Mesenteric fat pad (tissue), 1 donor: ENCODE data around the gene UBASH3A.

DNA sequence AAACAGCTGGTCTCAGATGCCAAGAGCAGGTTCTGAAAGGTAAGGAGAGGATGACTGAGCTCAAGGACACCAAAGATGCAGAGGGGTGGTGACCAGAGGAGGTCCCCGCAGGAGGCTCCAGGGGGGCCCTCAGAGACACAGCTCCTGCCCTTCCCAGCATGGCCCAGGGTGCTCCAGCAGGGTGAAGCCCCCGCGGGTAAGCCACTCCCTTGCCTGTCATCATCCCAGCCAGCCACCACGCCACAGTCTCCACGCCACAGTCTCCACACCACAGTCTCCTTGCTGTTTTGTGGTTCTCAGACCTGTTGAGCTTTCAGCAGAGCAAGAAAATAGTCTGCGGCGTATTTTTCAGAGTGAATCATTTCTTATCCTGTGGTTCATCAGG, 25.9 kb upstream of the ABCG1 start:
- PRO-cap = no peak

- PRO-cap = no peak
Observed at GRCh38 chr21:42219624-42220097, 721 bp downstream of the ABCG1 start.

- PRO-cap = no peak
Observed at GRCh38 chr21:42235558-42236584, 16.9 kb downstream of the ABCG1 start.

DNA sequence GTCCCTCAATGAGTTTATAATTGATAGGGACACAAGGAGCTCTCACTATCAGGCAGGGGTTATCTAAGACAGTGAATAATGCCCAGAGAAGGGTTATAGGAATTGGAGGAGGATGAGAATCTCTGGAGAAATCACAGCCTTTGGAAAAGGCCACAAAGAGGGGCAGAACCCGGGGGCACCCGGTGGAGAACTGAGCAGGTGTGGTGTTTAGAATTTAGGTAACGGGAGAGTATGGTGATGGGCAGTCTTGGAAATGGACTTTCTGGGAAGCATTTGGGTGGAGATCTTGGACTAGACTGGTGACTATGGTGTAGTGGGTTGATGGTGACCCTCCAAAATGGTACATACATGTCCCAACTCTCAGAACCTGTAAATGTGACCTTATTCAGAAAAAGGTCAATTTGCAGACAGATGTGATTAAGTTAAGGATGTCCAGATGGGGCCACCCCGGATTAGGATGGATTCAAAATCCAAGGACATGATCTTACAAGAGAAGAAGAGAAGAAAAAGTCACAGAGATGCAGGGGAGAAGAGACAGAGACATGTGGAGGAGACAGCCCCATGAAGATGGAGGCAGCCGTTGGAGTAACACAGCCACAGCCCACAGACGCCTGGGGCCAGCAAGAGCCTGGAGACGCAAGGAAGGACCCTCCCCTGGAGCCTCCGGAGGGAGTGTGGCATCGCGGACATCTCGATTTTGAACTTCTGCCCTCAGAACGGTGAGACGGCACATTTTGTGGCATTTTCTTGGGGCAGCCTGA, 28.5 kb downstream of the ABCG1 start:
- PRO-cap = no peak

GRCh38 chr21:42263339-42264318, 44.7 kb downstream of the ABCG1 start:
- PRO-cap = no peak

DNA sequence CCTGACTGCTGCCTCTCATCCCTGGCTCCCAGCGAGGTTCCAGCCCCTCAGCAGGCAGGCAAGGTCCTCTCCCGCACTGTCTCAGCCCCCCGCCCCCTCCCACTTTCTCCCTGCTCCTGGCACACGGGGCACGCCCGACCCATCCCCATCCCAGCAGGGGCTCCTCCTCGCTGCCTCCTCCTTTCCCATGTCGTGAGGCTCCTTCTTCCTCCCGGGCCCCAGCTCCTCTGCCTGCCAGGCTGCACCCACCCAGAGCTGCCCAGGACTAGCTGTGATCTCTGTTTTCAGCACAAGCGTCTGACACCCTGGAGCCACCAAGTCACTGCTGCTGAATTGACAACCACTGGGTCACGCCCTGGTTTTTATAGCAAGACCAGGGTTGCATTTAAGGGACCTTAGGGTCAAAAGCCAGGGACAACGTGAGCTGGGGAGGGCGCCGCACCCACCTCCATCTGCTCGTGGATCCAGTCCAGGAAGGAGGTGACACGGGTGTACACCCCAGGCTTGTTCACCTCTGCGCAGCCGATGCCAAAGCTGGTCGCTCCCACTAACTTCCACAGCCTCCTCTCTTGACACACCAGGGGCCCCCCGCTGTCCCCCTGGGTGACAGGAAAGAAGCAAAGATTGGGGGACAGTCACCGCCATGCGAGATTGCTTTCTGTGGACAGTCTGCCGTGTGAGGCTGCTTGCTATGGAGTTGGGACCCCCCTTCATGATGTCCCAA, 9.1 kb upstream of the TFF1 start:
- PRO-cap = no peak

- PRO-cap = no peak
Observed at GRCh38 chr21:42403570-42403998, at the start of gene UBASH3A. Gene UBASH3A (plus strand): TSS chr21:42403902.

DNA sequence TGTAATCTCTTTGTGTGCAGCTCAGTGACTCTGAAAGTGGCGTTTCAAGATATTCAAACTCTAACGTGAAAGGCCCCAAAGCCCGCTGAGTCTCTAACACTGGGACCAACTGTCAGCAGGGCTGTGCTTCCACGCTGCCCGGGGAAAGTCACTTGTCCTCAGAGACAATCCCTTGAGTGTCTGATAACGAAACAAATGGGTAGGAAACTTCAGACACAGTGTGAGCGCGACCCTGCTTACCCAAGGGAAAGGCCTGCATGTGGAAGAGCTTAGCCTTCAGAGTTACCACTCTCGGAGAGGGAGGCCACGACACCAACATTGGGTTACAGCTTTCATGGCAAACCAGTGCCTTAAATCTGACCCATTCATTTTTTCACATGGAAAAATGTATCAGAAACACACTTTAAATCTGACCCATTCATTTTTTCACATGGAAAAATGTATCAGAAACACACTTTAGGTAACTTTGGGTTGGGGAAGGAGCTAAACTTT, 934 bp downstream of the UBASH3A start:
- PRO-cap = no peak

GRCh38 chr21:42406081-42406908, 2.6 kb downstream of the UBASH3A start:
- PRO-cap = no peak

DNA sequence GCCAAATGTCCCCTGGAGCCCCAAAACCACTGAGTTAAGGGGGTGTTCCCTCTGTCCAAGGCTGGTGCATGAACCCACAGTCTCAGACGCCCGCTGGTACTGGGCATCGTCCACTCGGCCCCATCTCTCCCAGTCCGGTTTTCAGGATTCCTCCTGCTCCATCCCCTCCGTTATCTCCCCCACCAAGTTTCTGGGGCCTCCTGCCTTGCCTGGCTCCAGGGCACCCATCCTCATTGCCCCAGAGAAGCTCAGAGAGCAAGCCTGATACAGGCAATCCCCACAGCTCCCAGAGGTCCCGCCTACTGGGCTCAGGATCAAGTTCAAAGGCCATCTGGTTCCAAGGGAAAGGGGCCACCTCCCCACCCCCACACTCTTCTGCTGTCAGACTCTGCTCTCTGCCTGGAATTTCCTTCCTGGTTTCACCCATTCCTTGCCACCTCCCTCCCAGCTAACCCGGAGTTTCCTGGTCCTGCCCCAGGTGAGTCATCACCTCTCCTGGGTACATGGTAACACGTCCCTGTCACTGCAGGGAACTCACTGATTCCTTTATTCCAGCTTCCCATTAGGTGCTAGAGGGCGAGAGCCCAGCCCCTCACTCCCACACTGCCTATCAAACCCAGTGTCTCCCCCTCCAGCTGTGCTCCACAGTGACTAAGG, 22.0 kb downstream of the RSPH1 start:
- PRO-cap = no peak

- PRO-cap = no peak
Observed at GRCh38 chr21:42490596-42491337, 5.3 kb downstream of the RSPH1 start.

DNA sequence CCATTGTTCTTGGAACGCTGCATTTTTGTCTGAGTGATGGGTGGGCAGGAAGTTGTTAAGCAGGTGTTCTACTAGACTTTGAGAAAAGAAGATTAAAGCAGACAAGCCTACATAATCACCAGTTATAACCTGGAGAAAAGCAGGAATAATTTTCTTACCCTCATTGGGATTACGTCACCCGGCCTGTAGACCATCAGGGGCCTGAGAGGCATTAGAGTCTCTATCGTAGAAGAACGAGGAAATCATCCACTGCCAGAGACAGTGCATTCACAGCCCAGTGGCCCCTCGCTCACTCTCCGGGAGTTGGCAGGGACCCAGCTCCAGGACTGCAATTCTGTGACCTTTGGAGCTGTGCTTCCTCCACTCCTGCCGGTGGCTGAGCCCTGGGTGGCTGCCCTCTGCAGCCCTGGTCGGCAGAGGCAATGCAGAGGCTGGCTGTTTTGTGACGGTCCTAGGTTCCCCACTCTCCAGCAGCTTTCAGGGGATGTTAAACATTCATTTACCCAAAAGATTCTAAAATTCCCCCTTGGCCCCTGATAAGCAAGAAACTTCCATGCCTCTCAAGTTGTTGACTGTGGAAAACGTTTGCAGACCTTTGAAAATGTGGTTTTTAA, 12.7 kb downstream of the SLC37A1 start:
- PRO-cap = no peak

GRCh38 chr21:42535367-42535843, 21.8 kb downstream of the SLC37A1 start:
- PRO-cap = no peak

GRCh38 chr21:42593731-42594254, 59.6 kb upstream of the PDE9A start:
- PRO-cap = no peak

DNA sequence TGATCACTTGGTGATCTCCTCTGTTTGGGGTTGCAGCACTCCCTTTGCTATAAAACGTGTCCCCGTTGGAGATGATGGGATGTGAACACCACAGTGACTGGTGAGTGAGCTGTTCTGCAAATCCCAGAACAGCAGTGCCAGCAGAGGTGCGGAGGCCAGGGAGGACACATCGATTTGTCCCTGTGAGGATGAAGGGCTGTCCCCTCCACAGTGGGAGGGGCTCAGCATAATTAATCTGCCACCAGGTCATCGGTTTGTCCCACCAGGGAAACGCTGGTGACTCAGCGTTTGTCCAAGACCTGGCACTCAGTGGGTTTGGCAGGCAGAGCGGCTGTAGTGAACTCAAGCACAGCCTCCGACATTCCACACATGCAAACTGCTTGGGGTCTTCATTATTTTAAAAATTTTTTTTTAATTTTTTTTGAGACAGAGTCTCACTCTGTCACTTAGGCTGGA, 22.8 kb upstream of the PDE9A start:
- PRO-cap = no peak

- PRO-cap = no peak
Observed at GRCh38 chr21:42865589-42866418, 13.5 kb downstream of the WDR4 start.

- PRO-cap = no peak
Observed at GRCh38 chr21:42980991-42981689, 6.8 kb downstream of the PKNOX1 start.

GRCh38 chr21:43354537-43354909, 72.4 kb downstream of the SIK1 start:
- PRO-cap = no peak

- PRO-cap = no peak
Observed at GRCh38 chr21:43363025-43363287, 64.0 kb downstream of the SIK1 start.

GRCh38 chr21:43726685-43727949, 8.2 kb downstream of the PDXK start:
- PRO-cap = no peak